ENCODE measurements around a stretch of chr2.

DNA sequence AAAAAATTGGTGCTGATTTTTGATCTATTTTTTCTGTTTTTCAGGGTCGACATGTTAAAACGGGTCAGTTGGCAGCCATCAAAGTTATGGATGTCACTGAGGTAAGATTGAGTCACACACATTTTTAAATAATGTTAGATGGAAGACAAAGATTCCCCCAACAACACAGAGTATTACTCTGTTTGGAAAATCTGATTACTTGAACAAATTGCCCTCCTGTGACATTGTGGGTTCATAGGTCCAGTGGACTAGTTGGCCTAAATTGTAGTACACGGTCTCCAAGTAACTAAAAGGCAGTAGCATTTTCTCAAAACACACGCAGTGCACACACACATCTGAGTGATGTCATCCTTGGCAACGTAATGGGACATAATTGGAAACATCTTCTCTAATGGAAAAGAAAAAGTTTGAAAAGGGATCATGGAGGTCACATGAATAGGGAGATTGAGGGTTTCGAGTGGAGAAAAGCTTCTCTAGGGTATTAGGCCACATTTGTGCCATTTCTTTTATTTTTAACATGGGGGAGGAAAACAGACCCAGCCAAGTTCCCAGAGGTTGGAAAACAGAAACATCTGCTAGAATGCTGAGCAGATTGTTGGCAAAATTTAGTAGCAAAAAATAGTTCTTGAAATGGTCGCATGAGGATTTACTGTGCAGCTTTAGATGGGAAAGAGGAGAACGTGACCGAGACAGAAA lies 93.3 kb downstream of the MAP4K4 start:
- PRO-cap, result no peak

- PRO-cap, result no peak
These were observed 127.6 kb downstream of the MAP4K4 start for GRCh38 chr2:101825056-101825572.

DNA sequence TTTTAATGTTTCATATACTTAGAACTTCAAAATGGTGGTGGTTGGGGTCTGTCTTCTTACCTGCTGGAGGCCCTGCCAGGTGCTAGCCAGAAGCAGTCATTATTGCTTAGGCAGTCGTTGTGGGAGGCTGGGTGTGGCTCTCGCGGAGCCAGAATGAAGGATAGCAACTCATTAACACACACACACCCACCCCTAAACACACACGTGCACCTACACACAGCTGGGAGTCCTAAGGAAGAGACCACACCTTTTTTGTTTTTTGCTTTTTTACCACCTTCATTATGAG lies 4.4 kb upstream of the IL1R2 start:
- PRO-cap, result no peak

DNA sequence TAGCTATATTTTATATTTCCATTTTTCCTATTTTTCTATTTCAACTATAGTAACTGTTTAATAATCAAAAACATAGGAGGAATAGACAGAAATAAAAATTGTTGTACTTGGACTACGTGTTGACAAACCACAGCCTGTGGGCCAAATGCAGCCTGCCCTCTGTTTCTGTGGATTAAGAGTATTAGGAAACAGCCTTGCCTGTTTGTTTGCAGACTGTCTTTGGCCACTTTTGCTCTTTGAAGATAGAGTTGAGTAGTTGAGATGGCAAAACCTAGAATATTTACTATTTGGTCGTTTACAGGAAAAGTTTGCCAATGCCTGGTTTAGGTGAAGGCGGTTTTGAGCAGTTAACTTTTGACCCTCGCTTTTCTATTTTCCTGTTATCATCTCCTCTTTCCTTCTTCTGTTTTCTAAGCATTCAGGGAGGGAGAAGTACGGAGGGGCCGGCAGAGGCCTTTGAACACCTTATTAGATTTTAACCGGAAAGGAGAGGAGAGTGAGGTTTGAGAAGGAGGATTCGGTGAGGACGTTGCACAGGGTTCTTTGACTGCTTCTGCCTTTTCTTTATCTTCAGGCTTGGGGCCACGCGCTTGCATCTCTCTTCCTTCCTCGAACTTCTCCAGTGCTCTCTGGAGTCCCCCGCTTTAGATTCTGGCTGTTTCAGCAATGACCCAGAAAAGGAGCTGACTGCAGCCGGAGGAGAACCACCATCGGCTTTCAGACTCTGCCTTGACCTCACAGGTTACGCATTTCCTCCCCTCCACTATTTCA lies 39.2 kb downstream of the IL1R2 start:
- PRO-cap, result no peak

DNA sequence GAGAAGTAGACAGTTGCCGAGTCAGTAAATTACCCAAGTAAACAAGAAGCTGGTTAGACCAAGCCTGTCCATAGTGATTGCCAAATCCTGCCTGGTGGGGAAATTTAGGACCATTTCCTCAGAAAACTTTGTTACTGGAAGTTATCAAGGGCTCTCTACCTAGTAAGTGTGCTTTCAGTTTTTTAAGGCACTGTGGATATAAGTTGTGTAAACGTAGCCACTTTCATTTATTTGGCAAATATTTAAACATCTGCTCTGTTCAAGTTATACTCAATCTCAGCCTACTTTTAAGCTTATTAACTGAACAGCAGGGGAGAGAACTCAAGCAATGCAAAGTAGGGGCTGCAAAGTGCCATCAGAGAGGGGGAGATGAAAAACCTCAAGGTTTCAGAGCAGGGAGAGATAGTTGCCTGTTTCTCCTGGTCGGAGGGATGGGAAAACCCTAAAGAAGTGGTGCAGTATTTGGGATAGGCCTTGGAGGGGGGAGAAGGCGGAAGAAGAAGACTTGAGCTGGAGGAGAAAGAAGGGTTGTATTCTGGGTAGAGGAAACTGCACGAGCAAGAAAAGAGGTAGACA lies 27.2 kb upstream of the IL1R1 start:
- PRO-cap, result no peak

- PRO-cap, result no peak
These were observed 20.4 kb upstream of the IL1R1 start for GRCh38 chr2:102122102-102122629.

DNA sequence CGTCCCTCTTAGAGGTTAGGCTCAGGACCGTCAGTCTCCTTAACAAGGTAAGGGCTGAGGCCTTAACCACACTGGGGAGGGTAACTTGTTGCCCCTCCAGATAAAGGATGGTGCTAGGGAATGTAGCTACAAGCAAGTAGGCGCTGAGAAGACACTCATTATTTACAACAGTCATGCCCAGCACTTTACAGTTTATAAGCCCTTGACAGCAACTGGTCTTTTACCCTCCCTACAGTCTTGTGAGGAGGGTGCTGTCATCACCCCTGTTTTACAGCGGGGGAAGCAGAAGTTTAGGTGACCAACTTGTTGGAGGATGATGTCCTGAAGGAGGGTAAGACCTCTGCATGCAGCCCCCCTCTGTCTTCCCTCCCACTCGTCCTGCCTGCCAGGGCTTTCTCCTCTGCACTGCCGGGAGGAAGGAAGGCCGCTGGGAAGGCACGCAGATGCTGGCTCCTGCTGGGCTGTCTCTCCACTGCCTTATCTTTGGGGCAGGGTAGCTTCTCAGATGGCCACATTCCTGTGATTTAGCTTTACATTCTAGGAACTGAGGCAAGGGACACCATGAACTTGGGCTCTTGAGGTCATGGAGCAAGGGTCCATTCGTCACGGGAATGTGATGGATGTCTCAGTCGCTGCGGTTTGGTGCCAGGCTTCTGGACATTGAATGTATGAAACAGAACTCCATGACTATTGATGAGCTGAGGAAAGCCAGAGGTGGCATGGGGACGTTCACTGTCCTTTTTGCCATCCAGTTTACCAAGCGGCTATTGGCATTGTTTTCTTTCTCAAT lies 990 bp downstream of the IL1R1 start:
- PRO-cap, result bidirectional peak, plus-strand start at position 405 of the sequence, minus-strand start at position 375 of the sequence

GRCh38 chr2:102155436-102156340 lies 13.1 kb downstream of the IL1R1 start:
- PRO-cap, result no peak

DNA sequence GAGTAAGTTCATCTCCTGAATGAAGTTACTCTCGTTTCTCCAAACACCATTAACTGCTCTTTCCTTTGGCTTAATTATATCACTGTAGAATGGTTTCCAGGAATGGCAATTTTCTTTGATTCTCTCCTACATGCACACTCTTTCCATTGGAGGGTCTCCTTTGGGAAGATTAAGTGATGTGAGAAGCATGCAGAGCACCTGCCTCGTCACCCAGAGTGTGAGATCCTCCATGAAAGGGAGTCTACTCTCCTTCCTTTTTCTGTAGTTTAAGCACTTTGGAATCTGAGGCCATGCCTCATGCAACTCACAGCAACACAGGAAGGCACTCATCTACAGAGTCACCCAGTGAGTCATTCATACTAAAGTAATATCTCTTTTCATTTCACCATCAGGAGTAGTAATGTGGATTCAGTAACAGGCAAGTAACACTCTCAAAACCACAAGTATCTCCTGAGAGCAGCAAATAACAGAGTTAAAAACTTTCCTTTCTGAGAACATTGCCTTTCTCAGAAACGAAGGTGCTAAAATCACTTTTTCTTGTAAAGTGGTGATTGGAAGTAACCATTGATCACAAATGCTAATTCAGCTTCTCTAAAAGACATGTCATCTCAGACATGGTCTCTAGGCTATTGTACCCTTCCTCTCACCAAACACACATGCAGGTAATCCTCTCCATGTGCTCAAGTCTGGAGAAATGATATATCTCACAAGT lies 52.8 kb upstream of the IL1RL1 start:
- PRO-cap, result no peak

- PRO-cap, result no peak
These were observed 19.8 kb upstream of the IL18R1 start for GRCh38 chr2:102335734-102336329.

DNA sequence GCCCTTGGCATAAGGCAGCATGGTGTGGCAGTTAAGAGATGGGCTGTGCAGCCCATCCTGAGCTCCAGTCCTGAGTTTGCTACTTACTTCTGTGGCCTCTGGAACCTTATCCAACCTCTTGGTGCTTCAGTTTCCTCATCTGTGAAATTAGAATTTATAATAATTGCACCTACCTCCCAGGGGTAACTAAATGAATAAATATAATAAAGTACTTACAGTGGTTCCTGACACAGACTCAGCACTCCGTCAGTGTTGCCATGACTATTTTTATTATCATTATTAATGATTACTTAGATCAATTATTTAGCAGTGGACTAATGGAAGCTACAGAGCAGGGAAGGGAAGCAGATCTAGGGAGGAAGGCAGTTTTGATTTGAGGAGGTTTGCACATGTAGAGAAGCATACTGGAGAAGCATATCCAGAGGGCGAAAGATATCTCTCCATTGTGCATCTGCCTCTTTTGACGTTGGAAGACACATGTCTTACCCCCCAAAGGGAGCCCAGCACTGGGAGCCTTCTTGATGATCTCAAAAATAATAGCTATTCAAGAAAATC lies 25.1 kb upstream of the IL18RAP start:
- PRO-cap, result no peak

DNA sequence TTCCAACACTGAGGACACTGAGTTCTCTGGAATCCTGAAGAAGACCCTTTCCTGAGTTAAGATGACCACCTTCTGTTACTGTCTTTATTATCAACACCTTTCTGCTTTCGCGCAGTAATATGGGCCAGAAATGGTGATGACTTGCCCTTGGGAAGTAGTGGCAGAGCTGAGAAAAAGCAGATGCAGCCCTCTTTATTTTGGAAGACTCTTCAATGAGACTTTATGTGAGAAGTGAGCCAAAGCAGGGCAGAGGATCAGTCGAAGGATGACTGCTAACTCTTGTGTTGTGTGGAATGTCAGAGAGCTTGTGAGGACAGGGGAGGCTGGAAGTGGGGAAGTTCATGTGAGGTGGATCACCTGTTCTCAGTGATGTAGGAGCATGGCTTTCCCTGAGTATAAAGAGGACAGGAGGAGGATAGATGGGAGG lies 50.2 kb downstream of the MFSD9 start:
- PRO-cap, result no peak

GRCh38 chr2:102802281-102802749 lies 40.5 kb downstream of the TMEM182 start:
- PRO-cap, result no peak

DNA sequence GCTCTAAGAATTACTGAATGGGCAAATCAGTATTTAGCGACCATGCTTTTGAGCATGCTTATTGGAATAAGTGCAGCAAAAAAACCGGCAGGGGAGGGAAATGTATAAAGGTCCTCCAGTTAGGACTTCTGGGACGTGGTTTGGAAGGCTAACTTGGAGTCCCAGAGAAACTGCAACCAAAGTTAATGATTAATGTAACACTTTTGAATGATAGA lies 890.6 kb upstream of the POU3F3 start:
- PRO-cap, result no peak

- PRO-cap, result no peak
These were observed 322.0 kb upstream of the POU3F3 start for GRCh38 chr2:104531956-104532227.

- PRO-cap, result no peak
These were observed 195.7 kb upstream of the POU3F3 start for GRCh38 chr2:104657986-104658782.

DNA sequence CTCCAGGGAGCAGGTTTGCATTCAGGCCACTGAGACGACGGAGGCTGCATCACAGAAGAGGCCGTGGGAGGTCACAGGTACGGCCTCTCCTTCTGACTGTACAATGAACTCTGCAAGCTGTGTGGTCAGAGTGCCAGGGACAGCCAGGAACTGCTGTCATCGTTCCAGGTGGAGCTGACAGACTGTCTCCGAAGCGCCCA lies 149.2 kb upstream of the POU3F3 start:
- PRO-cap, result no peak

DNA sequence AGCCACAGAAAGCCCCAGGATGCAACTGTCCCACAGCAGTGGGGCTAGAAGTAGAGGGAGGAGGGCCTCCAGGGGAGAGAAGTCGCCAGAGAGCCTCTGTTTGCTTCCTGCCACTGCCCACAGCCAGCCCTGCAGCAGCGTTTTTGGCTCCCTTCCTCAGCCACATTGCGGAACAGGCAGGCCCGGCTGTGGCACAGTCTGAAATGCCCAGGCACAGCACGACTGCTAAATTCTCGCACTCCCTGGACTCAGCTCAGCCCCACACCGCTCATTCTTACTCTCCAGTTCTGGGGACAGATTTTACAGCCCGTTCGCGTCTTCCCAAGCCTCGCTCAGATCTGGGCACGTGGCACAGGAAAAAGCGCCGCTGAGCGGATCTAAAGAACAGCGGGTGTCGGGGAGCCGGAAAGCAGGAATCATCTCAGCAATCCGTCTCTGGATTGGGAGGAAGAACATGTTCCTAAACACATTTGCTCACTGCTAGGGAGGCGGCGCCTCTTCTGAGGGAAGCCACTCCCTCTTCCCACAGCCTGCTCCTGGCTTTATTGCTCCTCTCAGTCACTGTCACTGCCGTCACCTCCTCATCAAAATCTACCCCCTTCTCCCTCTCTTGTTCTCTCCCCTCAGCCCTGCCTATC lies 98.5 kb upstream of the POU3F3 start:
- PRO-cap, result no peak

DNA sequence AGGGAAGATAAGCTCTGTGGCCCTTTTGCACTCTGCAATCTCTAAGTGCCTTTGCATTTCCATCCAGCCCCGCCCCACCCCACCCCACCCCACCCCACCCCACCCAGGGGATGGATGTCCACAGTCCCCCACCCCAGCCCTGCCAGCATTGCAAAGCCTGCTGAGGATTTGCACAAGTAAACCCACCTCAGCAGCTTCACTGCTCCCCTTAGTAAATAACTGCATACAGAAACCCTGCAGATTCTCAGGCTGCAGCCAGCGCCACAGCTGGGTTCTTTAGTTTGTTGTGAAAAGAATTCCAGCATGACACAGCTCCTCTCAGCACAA lies 95.9 kb upstream of the POU3F3 start:
- PRO-cap, result no peak

DNA sequence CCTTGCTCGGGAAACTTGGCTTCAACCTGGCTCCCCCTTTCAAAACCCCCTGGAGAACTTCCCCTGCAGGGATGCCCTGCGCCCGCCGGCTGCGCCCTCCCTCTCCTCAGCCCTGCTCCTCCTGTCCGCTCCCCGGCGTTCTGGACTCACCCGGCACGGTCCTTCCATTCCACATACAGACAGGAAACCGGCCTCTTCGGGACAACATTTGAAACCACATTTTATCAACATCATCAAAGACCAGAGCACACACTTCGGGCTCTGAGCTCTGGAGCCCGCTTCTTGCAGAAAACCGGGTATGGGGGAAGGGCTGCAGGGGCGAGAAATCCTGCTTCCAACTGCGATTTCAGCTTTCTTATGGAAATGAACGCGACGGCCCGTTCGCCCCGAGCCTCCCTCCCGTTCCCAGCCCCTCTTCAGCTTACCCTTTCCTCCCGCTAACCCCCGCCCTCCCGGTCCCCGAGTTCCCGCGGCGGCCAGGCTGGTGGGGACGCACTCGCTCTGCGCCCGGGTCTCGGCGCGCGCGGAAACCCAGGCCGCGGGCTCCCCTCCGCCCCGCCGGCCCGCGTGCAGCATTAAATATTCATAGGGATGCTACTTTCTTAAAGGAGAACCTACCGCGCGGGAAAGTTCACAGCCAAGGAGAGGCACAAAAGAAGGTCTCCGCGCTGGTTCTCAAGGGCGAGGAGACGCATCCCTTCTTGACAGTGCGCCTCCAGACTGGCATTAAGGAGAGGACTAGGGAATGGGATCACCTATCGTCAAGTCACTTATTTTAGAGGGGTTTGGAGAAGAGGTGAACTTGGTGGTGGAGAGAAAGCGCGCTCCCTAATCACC lies 18.4 kb downstream of the POU3F3 start:
- PRO-cap, result no peak